ENCODE results near the genes SOX10, PLA2G6 and TOMM22.

DNA sequence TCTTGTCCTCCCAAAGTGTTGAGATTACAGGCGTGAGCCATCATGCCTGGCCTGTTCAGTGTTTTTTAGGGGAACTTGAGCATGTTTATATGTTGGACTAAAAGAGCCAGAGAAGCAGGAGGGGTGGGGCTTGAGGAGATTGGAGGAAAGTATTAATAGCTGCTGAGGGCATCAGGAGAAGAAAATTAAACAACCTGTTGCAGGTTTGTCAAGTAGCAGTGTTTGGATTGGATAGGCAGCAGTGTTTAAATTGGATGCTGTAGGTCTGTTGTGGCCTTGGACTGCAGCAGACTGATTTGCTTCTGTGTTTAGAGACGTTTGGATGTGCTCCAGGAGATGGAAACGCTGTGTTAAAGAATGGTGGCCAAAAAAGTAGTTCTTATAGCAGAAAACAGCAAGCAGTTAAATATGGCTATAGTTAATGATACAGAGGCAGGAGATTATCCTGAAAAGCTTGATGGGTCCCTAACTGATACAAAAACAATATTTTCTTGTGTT lies 5.7 kb downstream of the EIF3L start:
- RRBS: no CpG with 5 or more reads among the region's 3 CpGs

GRCh38 chr22:37936907-37937274 lies 16.5 kb downstream of the C22orf23 start:
- RRBS: 96% methylated on average over 4 of the region's 9 CpGs

DNA sequence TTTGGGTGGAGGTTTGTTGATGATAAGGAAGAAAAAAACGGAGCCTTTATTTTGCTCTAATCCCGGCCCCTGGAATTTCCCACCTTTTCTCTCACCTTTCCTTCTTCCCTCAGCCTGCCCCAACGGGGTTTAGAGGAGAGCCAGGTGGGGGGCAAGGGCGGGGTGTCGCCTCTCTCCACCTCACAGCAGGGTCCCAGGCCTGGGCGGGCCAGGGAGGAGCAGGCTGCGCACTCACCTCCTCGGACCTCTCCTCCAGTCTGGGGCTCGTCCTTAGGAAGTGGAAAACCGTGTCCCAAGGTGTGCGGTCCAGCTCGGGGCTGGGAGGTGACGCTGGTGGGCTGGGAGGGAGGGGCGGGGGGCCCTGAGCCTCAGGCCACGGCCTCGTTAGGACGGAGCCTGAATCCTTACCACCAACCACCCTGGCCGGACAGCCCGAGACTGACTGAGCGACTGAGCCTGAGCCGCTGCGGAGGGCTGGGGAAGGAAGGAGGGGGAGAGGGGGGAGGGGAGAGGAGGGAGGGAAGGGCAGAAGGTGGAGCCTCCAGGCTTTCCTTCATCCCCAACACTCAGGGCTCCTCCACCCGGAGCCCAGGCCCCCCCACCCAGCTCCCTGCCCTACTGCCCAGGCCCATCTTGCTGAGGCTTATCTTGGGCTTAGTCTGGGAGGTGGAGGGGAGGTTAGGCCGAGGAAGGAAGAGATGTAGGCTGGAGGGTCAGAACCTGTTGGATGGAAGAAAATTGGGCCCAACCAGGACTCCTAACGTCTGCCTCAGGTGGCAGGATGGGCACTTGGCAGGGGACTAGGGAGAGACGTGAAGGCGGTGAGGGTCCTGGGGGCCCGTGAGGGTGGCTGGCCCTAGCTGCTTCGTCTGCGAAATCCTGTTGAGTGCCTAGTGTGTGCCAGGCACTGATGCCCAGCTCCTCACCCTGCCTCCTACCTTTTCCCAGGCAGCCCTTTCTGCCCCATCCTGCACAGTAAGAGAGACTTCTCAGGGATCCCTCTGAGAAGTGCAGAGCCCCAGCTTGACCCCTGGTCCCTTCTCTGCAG lies at the start of gene SOX10:
Gene SOX10 (minus strand): TSS at position 452 of the 1,048 bp plus-strand sequence.
- RRBS: no CpG with 5 or more reads among the region's 30 CpGs

DNA sequence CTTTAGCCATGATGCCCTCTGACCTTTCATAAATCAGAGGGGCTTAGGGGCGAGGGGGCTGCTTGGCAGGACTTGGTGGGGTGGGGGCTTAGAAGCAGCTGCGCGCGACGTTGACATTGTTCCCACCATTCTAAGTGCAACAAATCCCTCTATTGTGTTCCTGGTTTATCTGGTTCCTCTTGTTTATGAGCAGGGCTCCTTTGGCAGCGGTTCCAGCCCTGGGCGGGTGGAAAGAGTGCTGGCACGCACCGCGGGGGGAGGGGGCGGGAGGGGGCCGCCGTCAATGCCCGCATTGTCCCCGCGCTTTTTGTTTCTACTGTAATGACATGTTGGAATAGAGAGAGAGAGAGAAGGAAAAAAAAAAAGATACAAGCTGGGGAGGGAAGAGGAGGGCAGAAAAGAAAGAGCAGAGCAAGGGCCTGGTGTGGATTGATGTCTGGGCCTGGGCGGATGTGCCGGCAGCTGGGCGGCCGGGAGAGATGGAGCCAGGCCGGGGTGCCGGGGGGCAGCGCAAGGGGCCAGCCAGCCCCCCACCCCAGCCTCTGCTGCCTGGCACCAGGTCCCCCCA lies 32.2 kb upstream of the SOX10 start:
- RRBS: no CpG with 5 or more reads among the region's 23 CpGs

- RRBS: no CpG with 5 or more reads among the region's 25 CpGs
These were observed 23.8 kb upstream of the PICK1 start for GRCh38 chr22:38033279-38034028.

GRCh38 chr22:38126272-38127132 lies 16.0 kb upstream of the BAIAP2L2 start:
- RRBS: no CpG with 5 or more reads among the region's 23 CpGs

- RRBS: no CpG with 5 or more reads among the region's 46 CpGs
These were observed at the start of gene PLA2G6 for GRCh38 chr22:38181563-38182341. Gene PLA2G6, minus strand, starts transcription at chr22:38181830.

GRCh38 chr22:38204133-38204300 lies 2.2 kb downstream of the MAFF start:
- RRBS: no CpG with 5 or more reads among the region's 1 CpG

GRCh38 chr22:38205188-38205846 lies 3.5 kb downstream of the MAFF start:
- RRBS: no CpG with 5 or more reads among the region's 13 CpGs

DNA sequence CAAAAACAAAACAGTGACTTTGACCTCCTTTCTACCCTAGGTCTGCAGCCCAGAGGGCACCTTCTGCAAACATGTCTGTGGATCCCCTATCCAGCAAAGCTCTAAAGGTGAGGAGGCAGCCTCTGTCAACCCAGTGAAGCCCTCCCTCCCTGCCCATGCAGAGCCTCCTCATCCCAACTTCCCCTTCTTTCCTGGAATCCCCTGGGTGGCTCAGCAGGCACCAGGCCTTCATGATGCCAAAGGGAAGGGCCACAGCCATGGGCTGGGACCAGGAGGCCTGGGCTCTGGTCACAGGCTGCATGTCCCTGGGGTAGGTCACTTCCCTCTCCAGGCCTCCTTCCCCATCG lies 12.0 kb downstream of the MAFF start:
- RRBS: no CpG with 5 or more reads among the region's 1 CpG

DNA sequence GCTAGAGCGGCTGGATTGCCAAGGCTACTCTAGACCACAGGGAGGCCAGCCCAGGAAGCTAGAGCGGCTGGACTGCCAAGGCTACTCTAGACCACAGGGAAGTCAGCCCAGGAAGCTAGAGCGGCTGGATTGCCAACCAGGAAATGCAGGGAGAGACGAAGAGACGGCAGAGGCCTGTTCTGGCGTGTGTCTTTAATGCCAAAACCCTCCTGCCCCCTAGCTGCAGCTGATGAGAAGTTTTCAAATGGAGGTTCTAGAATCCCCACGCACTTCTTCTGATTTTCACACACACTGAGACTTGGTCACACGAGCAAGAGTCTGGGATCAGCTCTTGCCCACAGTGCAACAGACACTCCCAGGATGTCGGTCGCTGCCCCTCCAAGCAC lies 28.3 kb downstream of the MAFF start:
- RRBS: no CpG with 5 or more reads among the region's 10 CpGs

GRCh38 chr22:38235360-38235771 lies 33.6 kb downstream of the MAFF start:
- RRBS: no CpG with 5 or more reads among the region's 9 CpGs

- RRBS: no CpG with 5 or more reads among the region's 11 CpGs
These were observed 2.1 kb downstream of the TMEM184B start for GRCh38 chr22:38270544-38271197.

- RRBS: no CpG with 5 or more reads among the region's 17 CpGs
These were observed 3.9 kb downstream of the CSNK1E start for GRCh38 chr22:38313070-38313999.

DNA sequence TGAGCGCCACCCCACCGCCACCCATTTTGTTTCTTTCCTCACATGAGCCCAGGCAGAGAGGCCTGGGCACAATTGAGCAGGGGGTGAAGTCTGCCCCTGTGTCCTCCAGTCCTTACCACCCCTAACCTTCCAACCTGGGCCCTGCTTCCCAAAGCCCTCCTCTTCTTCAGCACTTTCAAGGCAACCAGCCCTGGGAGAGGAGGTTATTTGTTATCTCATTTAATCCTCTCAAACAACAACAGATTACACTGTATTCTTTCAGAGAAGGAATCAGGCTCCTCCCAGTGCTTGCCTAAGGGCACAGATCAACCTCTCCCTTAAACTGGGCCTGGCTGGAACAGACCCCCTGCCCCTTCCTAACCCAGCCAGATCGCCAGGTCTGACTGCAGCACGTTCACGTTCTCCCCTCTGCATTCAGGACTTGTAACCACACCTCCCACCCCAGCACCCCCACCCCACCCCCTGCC lies 2.0 kb upstream of the CSNK1E start:
- RRBS: no CpG with 5 or more reads among the region's 5 CpGs

DNA sequence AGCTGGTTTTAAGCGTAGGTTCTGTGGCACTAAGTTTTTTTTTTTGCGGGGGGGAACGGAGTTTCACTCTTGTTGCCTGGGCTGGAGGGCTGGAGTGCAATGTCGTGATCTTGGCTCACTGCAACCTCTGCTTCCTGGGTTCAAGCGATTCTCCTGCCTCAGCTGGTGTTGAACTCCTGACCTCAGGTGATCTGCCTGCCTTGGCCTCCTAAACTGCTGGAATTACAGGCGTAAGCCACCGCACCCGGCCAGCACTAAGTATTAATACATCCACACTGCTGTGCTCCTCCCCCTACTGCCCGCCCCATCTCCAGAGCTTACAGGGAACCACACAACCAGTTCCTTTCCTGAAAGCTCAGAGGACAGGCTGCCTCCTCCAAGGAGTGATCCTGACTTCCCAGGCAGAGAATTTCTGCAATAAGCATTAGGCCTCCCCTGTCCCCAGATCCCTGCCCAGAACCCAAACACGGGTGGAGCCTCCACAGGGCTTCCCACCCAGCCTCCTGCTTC lies 33.1 kb upstream of the CSNK1E start:
- RRBS: no CpG with 5 or more reads among the region's 10 CpGs

GRCh38 chr22:38482102-38482594 lies 14.3 kb downstream of the KDELR3 start:
- RRBS: no CpG with 5 or more reads among the region's 6 CpGs

- RRBS: no CpG with 5 or more reads among the region's 24 CpGs
These were observed 1.4 kb upstream of the DDX17 start for GRCh38 chr22:38507377-38508060.

- RRBS: 1% methylated on average over 10 of the region's 75 CpGs
These were observed at the start of gene TOMM22 for GRCh38 chr22:38681476-38682864. Gene TOMM22, plus strand, starts transcription at chr22:38681957.

DNA sequence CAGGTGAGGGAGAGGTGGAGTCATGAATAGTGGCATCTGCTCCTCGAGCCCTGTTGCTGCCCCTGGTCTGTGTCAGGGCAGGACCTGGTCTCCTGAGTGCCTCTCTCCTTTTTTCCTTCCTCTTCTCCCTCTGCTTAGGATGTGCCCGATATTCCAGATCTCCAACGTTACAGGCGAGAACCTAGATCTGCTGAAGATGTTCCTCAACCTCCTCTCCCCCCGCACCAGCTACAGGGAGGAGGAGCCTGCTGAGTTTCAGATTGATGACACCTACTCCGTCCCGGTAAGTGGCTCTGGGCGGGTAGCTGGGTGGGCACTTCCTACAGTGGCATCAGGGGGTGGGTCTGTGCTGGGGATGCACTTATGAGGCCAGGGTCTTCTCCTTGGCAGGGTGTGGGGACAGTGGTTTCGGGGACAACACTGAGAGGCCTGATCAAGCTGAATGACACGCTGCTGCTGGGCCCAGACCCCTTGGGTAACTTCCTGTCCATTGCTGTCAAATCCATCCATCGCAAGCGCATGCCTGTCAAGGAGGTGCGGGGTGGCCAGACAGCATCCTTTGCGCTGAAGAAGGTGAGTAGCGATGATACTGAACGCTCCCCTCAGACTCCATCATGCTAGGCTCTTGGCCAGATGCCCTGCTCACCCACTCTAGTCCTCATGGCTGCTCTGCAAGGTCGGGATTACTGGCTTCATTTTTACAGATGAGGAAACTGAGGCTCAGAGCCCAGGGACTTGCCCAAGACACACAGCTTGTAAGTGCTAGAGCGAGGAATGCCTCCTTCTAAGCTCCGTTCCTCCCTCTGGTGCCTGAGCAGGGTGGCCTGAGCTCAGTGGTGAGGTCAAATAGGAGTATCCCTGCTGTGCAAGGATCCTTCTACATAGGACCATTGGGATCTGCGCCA lies 20.4 kb downstream of the GTPBP1 start:
- RRBS: no CpG with 5 or more reads among the region's 20 CpGs